Neural cell (in vitro differentiated cells): ENCODE measurements around a stretch of chr6.

GRCh38 chr6:2304718-2305179, 59.3 kb upstream of the GMDS start:
- RAMPAGE, long total RNA = no peak

DNA sequence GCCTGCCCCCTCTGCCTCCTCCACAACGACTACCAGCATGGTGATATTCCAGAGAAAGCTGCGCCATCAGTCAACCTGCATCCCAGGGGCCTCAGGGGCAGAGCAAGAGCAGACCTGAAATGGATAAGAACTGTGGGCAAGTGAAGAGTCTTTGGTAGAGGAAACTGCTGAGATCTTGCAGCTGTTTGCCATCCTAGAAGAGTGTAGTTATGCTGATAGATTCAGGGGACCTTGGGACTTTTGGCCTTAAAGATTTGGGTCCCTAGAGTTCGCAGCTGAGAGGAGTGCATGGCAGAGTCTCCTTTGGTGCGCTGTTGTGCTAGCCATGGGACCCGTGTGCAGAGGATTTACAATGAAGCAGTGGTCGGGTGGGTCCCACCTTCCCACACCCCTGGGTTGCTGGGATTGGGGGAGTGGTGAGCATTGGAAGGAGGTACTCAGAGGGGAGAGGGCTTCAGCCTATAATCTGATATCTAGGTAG, 124.6 kb upstream of the GMDS start:
- RAMPAGE, long total RNA = no peak

DNA sequence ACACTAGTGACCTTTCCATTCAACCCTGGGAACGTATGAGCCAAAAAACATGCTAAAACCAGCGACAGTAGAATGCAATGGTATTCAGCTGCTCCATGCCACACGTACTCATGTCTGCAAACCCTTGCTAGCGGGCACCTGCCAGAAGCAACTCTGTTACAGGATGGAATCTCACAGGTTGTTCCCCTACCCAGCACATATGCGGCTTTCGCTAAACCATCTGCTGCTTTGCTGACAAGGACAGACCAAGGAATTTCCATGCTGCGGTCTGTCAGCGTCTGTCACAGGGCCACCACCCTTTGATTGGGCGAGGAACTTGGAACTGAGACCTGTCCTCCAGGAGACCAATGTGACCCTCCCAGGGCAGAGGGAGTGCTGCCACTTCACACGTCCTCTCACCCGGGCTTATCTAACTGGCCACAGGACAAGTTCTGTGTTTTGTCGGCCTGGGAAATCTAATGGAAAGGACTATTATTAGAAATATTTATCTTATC, 16.6 kb downstream of the MYLK4 start:
- RAMPAGE, long total RNA = no peak

DNA sequence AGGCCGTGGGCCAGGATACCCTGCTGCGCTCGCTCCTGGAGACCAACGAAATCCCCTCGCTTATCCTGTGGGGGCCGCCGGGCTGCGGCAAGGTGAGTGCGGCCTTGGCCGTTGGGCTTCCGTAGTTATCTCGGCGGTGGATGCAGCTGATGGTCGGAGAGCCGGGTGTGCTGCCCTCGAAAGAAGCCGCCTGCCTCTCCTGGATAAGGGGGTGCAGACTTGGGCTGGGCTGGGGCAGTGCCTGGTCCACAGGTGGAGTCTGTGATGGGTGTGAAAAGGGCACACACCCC, 1.1 kb downstream of the WRNIP1 start:
- RAMPAGE, long total RNA = no peak

GRCh38 chr6:2850721-2851097, 9.0 kb upstream of the SERPINB1 start:
- RAMPAGE, long total RNA = no peak

DNA sequence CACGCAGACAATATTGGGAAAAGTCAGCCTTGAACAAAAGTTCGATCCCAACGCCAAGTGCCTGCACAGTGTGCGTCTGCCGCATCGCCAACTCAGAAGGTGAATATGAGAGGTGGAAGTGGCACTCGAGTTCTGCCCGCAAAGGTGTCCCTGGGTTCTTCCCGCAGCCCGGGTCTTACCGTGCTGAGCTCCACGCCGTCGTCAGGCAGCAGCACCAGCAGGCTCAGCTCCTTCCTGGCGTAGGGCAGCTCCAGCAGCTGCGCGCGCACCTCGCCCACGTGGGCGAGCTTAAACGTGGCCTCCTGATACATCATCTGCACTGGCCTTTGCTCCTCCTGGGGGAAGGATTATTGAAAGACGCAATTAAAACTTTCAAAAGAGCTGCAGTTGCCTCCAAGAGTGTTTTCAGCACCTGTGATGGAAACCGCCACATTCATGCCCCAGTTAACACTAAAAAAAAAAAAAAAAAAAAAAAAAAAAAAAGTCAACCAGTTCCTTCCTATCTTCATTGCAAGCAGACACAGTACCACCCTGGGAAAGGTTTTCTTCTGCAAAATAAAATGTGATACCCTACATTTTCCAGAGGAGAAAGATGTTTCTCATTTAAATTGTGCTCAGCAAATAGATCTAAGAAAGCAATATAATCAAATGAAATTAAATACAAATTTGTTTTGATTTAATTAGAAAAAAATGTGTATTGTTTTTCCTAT, 11.3 kb downstream of the SERPINB9 start:
- RAMPAGE, long total RNA = no peak

DNA sequence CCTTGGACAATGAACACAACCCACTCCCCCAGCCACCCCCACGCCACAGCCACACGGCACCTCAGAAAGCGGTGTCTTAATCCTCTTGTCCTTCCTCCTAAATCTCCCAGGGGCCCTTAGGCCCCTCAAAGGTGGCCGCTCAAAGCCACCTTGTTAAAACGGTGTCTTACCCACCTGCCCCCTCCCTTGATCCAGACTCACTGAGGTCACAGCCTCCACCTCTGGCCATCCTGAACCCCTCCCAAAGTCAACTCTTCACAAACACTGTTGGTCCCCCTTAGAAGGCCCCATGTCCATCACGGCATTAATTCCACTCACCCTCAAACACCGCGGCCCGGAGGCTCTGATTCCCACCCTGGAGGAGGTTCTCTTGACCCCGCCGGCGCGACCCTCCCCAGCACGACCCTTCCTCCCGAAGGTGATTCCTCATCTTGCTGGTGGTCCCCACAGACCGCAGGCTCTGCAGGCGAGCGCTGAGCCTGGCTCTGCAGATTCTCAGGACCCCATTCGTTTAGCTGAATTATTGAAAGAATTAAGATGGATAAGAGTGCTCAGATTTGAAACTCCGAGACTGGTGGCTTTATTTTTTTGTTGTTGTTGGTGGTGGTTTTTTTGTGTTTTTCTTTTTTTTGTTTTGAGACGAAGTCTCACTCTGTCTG, 1.1 kb downstream of the SERPINB9 start:
- RAMPAGE, long total RNA = no peak

GRCh38 chr6:2966359-2967065, 4.9 kb downstream of the SERPINB6 start:
- RAMPAGE, long total RNA = no peak

DNA sequence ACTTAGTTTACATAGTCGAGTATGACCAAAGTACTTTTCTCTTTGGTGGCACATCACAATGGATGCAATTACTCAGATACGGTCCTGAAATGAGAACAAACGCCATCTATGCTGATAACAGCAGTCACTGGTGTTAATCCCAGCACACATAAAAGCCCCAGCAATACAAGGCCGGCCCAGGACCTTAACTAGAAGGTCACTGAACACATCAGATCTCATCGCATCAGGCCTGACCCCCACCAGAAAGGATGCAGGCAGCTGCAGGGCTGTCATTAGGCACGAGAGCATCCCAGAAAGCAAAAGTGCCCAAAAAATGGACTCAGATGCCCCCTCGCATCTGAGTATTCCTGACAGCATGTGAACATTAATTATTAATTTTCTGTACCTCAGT, 1.1 kb downstream of the SERPINB6 start:
- RAMPAGE, long total RNA = no peak

DNA sequence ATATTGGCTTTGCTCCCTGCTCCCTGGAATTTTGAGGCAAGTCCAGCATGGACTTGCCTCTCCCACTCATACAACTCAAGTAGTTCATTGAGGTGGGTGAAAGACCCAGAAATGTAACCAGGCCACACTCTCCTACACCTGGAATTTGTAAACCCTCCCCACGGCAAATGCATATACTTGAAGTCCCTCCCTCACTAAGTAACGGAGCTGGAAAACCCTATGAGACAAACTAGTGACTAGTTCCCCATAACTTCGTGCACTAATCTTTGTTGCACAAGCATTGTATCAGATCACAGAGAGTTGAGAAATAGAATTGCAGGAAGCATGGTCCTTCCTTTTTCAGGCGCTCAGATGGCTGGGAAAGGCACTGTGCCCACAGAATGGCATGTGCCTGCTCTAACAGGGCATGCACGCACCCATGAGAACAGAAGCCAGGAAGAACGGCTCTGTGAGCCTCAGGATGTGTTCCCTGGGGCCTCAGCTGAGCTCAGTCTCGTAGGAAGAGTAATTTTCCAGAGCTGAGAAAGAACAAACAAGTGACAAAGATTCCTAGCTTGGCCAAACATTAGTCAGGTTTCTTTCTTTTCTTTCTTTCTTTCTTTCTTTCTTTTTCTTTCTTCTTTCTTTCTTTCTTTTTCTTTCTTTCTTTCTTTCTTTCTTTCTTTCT, 10.2 kb upstream of the SERPINB6 start:
- RAMPAGE, long total RNA = no peak

- RAMPAGE, long total RNA = no peak
Measured at GRCh38 chr6:3081341-3081698, 13.0 kb downstream of the RIPK1 start.

DNA sequence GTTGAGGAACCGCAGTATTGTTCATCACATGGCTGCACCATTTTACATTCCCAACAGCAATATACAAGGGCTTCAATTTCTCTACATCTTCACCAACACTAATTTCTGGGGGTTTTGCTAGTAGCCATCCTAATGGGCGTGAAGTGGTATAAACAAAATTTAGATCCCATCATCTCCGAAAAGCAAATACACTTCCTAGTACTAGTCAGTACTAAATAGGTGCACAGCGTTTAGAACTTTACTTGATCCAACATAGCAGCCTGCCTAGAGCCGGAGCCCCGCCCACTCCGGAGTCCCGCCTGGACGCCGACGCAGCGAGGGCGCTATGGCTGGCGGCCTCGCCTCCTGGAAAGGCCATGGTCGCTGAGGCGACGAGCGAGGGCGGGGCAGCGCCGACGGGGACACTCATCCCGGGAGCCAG, 433 bp upstream of the BPHL start:
- RAMPAGE, long total RNA = no peak

- RAMPAGE, long total RNA = no peak
Measured at GRCh38 chr6:3135620-3136001, 17.1 kb downstream of the BPHL start.

- RAMPAGE, long total RNA = no peak
Measured at GRCh38 chr6:3193399-3193842, 34.0 kb downstream of the TUBB2B start.

- RAMPAGE, long total RNA = no peak
Measured at GRCh38 chr6:3355463-3355915, 96.7 kb downstream of the PSMG4 start.

- RAMPAGE, long total RNA = no peak
Measured at GRCh38 chr6:3372840-3373672, 83.8 kb downstream of the SLC22A23 start.

GRCh38 chr6:3422058-3422480, 34.8 kb downstream of the SLC22A23 start:
- RAMPAGE, long total RNA = no peak

DNA sequence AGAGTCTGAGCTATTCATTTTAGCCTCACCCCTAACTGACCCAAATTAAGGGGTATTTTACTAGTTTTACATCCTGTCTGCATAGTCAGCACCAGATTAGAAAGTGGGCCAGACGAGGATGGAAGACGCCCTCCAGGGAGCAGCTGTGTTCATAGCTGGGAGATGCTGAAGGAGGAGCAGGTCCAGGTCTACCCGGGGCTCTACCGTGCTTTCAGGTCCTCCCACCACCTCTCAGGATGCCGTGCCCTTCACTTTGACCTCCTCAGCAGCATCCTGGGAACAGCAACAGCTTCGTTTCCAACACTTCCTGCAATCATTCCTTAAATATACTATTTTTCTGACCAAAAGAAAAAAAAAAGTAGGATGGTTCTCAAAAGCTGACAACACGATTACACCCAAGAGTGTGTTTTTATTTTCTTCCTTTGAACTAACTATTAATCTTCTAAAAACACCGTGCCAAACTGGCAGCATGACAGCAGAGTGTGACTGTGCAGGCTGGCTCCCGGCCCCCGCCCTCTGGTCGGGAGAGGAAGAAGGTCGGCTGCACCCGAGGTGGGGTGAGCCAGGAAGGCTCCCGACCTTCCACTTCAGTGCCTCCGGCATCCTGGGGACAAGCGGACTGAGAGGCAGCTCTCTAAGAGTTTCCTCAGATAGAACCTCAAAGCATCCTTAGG, 29.3 kb downstream of the SLC22A23 start:
- RAMPAGE, long total RNA = no peak

GRCh38 chr6:3454043-3454650, 2.7 kb downstream of the SLC22A23 start:
- RAMPAGE, long total RNA = no peak

DNA sequence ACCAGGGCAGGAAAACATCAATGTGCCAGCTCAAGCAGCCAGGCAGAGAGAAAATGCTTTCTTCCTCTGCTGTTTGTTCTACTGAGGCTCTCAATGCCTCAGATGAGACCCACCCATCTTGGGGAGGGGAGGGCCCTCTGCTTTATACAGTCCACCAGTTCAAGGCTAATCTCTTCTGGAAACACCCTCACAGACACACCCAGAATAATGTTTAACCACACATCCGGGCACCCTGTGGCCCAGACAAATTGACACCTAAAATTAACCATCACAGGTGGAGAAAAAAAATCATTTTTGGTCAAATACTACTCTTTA, 89.3 kb upstream of the SLC22A23 start:
- RAMPAGE, long total RNA = no peak